SJCRH30 (cell line): ENCODE measurements around the gene NRIP1.

GRCh38 chr21:6098504-6098840 lies 4422.9 kb upstream of the TPTE start:
- RAMPAGE, long total RNA = no peak

GRCh38 chr21:9037941-9038376 lies 1483.4 kb upstream of the TPTE start:
- RAMPAGE, long total RNA = no peak

DNA sequence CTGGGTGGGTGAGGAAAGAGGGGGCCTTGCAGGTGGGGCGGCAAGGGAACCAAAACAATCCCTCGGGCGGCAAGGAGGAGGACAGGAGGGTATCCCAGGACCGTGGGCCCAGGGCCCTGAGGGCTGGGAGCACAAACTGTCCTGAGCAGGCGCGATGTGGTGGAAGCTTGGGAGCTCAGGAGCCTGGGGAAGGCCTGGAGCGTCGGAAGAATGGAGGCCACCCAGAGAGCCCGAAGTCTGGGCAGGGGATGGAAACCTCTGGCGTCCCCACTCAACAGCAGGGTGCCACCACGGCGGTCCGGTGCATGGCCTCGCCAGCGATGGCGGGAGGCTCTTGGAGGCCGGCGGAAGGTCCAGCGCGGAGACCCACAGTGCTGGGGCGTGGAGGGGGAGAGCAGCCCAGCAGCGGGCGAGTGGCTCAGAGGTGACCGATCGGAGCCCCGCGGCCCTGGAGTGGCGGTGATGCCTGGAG lies 140.4 kb downstream of the LIPI start:
- RAMPAGE, long total RNA = no peak

DNA sequence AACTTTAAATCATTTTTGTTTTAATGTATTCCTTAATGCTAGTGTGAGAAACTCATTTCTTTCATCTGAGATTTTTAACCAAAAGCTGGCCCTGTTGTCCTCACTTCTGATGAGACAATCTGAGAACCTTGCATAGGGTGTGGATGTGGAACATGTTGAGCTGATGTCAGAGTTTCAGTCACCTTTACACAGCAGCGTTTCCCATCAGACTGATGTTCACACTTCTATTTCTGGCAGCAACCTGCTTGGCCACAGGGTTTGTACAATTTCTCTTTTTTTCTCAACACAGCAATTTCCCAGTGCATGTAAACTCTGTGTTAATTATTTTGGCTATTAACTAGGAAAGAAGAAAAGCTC lies 70.4 kb upstream of the HSPA13 start:
- RAMPAGE, long total RNA = no peak

GRCh38 chr21:14500200-14501586 lies 45.4 kb downstream of the SAMSN1 start:
- RAMPAGE, long total RNA = no peak

DNA sequence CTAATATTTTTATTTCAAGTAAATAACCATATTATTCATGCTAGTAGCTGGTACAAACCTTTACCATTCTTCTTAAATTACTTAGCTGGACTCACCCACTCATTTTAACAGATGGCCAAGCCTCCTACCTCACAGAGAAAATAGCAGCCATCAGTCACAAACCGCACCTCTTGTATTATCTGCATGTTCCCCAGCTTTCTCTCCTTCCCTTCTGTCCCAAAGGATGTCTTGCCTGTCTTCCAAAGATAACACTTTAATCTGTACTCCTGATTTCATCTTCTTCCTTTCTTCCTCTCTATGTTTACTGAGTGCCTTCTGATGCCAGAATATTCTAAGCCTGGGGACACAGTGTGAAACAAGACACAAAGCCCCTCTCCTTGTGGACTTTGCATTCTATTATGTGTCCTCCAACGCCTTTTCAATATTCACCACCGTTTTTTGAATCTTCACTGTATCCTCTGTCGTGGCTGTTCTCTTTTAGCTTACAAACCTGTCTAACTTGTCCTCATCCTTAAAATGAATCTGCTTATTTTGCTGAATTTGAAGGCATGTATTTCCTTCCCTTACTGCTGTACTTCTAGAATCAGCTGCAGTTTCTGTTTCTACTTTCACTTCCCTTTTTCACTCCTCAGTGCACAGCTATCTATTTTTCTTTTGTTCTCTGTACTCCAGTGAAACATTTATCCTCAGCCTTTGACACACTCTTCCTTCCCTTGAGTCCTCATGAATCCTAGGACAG lies 216.8 kb upstream of the SAMSN1 start:
- RAMPAGE, long total RNA = no peak

DNA sequence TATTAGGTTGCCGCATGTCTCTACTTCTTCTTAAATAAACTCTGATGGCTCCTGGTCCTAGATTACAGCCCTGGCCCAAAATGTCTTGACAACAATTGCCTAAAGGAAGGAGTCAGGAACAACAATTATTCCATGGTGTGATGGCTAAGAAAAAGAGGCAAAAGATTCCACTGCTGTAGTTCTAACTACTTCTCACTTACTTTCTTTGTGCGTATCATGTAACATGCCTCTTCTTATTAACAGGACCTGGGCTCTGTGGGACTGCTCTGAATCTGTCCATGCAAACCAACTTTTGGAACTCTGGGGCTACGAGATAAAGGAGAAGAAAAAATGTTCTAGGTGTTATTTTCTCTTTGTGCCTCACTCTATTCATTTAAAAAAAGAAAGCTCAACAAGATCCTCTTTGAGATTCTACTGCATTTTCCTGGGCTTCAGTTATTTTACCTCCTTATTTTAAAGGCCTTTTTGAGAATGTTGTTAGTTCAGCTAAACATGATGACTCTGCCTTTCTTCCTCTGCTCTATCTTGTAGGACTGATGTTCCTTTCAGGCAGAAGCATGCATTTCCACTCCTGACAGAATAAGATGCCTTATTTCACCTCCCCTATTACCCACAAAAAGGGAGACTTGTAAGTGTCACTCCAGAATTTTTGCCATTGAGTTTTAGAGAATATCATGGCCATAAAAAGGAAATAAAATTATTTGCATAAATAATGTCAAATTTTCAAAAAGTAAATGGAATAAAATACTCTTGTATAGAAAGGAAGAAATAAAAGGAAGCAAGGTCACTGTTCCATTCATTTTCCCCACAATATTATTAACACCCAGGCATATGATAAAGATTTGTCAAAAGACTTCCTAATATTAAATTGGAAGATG lies 73.6 kb downstream of the NRIP1 start:
- RAMPAGE, long total RNA = no peak

GRCh38 chr21:14998018-14998864 lies 66.6 kb downstream of the NRIP1 start:
- RAMPAGE, long total RNA = no peak

- RAMPAGE, long total RNA = no peak
Measured at GRCh38 chr21:15002184-15002776, 62.5 kb downstream of the NRIP1 start.

DNA sequence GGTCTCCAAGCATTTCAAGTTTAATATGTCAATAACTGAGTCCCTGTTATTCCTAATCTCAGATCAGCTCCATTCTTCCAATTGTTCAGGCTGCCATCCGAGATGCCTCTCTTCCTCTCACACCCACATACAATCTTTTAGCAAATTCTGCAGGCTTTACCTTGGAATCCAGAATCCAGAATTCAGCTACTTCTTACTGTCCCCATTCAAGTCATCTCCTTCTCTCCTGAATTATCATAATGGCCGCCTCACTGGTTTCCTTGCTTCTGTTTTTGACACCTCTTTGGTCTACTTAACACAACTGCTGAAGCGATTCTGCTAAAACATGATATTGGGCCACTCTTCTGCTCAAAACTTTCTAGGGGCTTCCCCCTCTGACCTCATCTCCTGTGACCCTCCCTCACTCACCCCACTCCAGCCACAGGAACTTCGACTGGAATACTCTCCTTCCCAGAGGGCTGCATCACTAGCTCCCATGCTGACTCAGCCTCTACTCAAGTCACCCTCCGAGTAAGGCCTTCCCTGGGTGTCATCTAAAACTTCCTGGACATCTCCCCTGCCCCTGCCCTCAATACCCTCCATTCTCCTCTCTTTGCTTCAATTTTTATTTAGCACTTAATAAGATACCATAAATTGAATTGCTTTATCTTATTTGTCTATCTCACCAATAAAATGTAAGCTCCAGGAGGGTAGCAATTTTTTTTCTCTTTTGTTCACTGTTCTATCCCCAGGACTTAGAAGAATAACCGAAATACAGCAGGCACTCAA lies 35.7 kb downstream of the NRIP1 start:
- RAMPAGE, long total RNA = no peak

DNA sequence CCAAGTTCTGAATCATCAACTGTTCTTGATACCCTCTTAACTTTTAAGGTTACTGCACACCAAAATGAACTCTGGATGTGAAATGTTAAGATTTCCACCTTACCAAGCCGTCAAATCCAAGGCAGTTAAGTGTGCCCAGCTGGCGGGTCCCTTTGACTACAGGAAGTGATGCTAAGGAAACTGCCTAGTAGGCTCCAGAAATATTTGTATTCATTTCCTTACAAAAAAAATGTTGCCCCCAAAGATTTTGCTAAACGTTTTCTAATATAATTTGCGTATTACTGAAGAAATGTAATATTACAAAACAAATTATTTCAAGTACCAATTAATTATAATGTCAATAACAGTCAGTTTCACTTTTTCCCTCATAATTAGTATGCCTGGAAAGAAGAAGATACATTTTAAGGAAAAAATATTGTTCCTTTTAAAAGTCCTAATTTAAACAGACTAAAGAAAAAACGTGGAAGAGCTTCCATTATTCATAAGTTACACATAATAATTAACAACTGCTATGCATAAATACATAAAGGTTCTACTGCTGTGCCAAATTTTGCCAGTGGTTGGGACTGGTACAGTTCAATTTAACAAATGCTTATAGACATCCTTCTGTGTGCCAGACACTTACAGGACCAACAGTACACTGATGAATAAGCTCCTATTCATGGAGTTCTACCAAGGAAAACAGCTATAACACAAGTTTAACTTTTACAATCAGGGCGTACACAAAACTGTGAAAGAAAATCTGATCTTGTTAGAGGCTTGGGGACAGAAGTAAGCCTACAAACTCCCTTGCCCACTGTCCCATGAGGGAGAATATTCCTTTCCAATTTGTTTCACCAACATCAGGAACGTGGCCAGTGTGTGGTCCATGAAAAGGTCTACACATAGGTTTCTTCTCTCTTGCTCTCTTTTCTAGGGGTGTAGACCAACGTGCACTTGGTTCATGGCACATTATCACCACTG lies 10.4 kb downstream of the NRIP1 start:
- RAMPAGE, long total RNA = no peak

DNA sequence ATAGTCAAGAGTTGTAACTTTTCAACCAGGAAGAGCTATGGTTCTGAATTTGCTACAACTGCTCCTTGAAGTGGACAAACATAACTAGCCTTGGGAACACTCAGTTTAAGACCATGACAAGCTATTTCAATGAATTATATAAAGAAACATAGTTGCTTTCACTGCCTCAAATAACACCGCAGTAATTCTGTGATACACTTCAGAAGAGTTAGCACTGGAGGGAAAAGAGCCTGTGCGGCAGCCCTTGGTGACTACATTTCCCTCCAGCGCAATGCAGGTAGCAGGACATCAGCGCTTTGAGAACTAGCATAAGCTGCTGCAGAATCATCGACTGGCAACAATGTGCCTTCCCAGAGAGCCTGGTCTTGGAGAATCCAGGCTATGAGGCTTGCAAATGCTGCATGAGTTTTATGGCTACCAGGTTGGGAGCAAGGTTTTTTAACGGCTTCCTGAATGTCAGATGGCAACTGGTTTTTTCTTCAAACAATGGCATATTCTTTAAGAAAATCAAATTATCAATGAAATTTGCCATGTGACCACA lies 7.5 kb downstream of the NRIP1 start:
- RAMPAGE, long total RNA = no peak

DNA sequence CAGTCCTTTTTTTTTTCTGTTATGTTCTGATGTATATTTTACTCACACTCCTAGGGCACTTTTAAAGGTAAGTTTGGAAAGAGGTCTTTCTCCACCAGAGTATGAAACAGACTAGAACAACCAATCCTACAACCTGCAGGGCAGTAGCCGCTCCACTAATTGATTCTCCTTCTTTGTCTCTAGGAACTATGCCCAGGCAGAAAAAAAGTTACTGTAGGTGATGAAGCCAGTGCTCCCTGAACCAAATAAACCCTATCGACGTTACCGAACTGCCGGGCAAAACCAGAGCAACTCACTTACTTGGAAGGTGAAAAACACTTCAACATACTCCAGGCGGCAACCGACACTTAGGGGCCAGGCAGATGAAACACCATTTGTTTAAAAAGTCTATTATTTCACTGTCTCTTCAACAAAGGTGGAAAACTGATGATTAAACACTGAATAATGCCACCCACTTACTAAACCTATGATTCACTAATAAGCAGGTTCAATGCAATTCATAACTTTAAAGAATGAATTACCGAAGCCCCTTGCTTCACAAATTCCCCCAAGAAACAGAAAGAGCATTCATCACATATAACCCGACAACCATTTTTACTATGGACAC lies 1.7 kb downstream of the NRIP1 start:
- RAMPAGE, long total RNA = no peak

GRCh38 chr21:15064443-15065530 lies at the start of gene NRIP1:
Gene NRIP1, minus strand, starts transcription at chr21:15065000.
- RAMPAGE, long total RNA = start-site peak on the plus strand at chr21:15065140-15065254, 12 and 7 reads in 2 replicates

DNA sequence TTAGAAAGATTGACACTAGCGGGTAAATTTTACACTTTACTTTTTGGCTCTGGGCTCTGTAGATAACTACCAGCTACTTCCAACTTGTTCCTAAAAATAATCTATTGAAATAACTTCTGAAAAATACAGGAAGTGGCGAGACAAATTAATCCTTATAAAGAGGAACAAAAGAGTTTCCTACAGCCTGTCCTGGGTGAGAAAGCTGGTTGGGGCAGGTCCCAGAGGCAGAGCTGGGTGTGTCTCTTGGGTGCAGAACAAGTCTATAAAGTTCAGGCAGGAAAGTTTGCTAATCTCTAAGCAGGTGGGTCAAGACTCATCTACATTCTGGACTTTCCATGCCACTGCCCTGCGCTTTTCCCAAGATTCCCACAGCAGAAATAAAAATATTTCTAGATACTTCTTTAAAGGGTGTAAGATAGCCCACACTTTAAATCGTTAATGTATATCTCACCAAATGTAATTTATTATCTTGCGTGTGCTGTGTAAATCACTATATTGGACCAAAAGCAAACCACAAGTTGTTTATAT lies 70.0 kb upstream of the NRIP1 start:
- RAMPAGE, long total RNA = no peak

GRCh38 chr21:15141285-15141865 lies 76.6 kb upstream of the NRIP1 start:
- RAMPAGE, long total RNA = no peak

GRCh38 chr21:15219732-15220162 lies 154.9 kb upstream of the NRIP1 start:
- RAMPAGE, long total RNA = no peak

- RAMPAGE, long total RNA = no peak
Measured at GRCh38 chr21:15290433-15291176, 225.8 kb upstream of the NRIP1 start.

DNA sequence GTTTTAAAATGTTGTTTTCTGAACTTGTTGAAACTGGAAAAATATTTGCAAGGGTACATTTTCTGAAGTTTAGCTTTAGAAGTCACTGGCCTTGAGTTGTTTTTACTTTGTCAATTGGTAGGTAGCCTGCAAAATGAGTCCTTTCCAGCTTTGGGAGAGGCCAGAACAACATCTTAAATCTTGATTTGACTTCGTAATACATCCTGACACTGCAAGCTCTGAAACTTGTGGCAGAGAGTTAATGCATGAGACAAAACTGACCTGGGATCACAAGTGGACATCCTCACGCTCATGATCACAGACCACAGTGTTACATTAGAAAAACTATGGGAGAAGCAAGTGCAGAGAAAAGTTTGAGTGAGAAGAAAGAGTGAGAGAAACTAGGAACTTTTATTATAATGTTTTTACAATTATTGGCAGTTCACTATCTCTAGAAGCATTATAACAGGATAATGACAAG lies 550.9 kb downstream of the USP25 start:
- RAMPAGE, long total RNA = no peak

DNA sequence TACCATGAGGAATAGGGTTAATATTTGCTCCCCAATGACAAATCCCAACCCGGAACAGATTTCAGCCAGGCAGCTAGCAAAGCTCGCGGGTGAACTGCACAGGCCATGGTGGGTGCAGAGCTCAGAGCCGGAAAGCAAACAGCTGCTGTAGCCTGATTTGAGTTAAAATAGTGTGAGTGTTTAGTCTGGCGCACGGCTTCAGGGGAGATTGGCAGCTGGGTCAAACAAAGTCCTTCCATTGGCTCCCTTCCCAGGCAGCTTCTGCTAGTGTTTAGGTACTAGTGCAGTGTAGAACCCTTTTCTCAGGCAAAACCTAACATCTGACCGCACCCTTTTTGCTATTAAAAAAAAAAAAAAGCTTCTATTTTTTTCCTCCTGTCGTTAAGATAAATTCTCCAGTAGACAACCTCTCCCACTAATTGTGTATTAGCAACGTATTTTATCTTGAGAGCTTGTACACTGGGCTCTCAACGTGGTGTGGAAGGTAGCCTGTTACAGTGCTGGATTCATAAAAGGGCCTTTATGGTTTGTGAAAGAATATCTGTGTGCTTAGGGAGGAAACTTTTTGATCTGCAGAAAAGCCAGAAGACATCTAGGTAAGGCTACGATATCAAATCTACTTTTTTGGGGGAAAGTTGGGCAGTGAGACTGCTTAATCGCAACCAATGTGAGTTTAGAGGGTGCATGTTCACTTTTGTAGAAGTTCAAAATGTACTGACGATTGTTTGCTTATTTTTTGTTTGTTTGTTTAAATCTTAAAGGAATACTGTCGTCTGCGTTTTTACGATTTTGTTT lies 689.6 kb downstream of the USP25 start:
- RAMPAGE, long total RNA = no peak